GM06990 (cell line): ENCODE measurements around a stretch of chr16.

DNA sequence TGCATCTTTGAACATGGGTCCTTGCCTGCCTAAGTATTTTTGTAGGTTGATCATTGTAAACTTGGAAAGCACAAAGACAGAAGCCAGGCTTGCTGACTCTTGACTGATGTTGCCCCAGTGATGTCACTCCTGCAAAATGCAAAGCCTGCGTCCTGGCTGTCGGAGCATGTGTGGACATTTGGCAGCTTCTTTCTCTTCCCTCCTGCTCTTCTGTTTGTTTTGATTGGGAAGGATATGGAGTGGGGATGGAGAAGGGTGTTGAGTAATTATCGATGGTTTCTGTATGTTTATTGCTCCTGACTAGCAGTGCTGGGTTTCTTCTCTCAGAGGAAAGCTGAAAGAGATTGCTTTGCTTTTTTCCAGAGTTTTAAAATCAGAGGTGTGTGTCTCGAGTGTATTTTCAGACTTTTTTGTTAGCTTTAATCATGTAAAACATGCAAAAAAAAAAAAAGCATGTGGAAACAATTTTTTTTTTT, 3.3 kb downstream of the NDE1 start:
- RRBS: no CpG with 5 or more reads among the region's 4 CpGs

DNA sequence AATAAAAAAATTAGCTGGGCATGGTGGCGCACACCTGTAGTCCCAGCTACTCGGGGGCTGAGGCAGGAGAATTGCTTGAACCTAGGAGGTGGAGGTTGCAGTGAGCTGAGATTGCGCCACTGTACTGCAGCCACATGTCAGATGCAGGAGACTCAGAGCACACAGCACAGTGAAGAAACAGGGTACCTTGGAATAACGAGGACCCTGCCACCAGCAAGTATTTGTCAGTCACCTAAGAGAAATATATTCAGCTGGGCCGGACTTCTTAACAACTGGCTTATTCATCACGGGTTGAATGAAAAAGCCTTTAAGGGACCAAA, 22.2 kb downstream of the NDE1 start:
- RRBS: no CpG with 5 or more reads among the region's 6 CpGs

GRCh38 chr16:15703884-15704195, 53.8 kb downstream of the NDE1 start:
- RRBS: no CpG with 5 or more reads among the region's 8 CpGs

DNA sequence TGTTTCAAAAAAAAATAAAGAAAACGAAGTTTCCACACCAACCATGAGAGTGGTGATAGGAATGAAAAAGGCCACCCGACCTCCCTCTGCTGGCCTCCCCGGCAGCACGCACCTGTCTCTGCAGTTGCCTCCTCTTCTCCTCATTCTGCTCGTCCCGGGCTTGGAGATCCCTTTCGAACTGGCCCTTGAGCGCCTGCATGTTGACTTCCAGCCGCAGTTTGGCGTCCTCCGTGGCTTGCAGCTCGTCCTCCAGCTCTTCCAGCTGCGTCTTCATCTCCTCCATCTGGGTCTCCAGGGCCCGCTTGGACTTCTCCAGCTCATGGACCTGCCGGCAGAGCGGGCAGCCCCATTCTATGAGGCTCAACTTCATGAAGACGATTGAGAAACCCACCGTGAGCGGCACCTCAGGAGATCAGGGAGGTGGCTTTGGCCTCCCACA, 70.7 kb downstream of the NDE1 start:
- RRBS: 99% methylated on average over 4 of the region's 19 CpGs

- RRBS: no CpG with 5 or more reads among the region's 1 CpG
These were observed 78.0 kb downstream of the NDE1 start for GRCh38 chr16:15728106-15728448.

DNA sequence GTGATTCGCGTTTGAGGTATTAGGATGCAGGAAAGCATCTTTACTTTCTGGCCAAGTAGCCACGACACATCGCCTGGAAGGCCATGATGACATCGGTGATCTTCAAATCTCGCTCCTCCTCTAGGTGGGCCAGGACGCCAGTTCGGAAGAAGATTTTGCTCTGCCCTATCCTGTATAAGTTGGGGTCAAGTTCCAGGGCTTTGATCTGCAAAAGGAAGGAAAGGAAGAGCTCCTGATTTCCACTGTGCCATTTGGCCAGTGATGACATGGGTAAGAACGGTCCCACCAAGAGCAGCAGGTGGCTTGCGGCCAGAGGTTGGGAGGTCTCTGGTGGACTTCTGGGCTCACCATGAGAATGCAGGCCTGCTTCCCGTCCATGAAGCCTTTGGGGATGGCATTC, 97.5 kb downstream of the NDE1 start:
- RRBS: no CpG with 5 or more reads among the region's 11 CpGs

DNA sequence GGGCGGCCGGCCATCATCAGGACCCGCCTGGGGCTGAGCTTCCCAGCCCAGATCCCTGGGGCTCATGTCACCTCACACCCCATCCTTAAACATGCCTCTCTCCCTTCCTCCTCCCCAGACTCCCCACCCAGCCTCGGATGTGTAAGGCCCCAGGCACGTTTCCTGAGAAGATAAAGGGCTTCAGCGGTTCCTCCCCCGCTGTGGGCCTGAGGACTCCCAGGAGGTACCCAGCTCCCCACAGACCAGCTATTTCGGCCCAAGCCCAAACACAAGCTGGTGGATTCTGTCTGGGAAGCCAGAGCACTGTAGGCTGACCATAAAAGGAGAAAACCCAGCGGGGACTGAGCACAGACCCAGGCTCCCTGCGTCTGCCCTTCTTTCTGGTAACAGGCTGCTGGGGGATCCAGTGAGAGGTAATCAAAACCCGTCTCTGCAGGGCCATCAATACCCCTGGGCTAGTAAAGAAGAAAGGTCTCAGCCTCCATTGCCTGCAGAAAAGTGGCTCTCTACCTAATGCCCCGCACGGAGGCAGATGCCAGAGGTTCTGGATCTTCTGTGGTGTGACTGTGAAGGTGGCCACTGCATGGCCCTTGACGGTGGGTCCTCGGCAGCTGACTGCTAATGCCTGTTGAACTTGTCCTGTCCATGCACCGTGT, 49.1 kb downstream of the MYH11 start:
- RRBS: no CpG with 5 or more reads among the region's 16 CpGs

- RRBS: no CpG with 5 or more reads among the region's 11 CpGs
These were observed 44.8 kb downstream of the MYH11 start for GRCh38 chr16:15811909-15812618.

DNA sequence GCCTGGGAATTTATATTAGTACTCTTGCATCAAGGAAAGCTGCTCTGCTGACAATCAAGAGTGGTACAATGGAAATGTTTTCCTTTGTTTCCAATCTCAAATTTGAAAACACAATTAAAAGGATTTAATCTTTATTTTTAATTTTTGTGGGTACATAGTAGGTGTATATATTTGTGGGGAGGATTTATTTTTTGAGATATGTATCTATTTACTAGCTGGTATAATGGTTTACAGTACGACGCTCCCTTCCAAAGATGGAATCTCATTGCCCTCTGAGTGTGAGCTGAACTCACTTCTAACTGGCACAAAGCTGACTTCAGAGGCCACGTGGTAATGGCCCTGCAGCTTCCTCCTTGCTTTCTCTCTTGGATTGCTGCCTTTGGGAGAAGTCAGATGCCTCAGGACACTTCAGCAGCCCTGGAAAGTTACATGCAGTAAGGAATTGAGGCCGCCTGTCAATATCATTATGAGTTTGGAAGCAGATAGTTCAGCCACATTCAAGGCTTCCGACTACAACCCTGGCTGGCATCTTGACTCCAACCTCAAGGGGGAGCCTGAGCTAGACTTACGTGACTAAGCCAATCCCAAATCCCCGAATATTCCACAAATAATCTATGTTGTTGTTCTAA, 13.8 kb downstream of the CEP20 start:
- RRBS: no CpG with 5 or more reads among the region's 7 CpGs

DNA sequence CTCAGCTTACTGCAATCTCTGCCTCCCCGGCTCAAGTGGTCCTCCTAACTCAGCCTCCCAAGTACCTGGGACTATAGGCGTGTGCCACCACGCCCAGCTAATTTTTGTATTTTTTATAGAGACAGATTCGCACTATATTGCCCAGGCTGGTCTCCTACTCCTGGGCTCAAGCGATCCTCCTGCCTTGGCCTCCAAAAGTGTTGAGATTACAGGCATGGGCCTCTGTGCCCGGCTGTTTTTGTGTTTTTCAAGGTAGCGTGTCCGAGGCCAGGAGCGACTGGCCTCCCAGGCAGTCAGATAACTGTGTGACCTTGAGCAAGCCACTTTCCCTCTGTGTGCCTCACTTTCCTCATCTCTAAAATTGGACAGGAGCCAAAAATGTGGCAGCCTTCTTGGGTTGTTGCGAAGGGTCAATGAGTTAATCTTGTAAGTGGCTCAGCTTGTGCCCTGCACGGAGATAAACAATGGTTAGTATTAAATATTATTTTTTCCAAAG, 2.4 kb downstream of the ABCC1 start:
- RRBS: no CpG with 5 or more reads among the region's 11 CpGs

DNA sequence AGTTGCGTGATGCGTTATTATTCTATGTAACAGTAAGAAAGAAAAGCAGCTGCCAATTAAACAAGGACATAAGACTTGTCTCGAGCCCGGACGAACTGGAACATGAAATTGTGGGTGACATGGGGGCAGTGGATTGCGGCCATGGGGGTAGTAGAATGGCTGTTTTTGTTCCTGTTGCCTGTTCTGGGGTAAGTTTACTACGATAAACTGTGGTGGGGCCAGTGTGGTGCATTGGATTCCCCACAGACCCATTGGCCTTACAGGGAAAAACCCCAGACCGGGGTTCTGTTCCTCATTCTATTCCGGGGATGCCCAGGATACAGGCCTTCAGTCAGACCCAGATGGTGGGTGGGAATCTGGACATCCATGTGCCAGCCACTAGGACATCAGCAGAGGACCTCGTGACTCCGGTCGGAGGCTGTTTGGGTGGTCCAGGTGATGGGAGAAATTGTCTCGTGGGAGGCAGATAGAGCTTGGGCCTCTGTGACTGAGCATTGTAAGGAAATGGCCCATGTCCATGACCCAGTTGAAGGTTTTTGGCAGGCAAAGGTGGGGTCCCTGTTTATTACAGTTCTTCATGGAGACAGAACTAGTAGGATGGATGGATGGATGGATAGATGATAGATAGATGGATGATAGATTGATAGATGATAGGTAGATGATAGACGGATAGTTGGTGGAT, 88.2 kb downstream of the ABCC1 start:
- RRBS: 67% methylated on average over 3 of the region's 14 CpGs

GRCh38 chr16:16071686-16072204, 122.3 kb downstream of the ABCC1 start:
- RRBS: no CpG with 5 or more reads among the region's 9 CpGs

GRCh38 chr16:16090344-16090761, 132.9 kb downstream of the ABCC6 start:
- RRBS: no CpG with 5 or more reads among the region's 16 CpGs

DNA sequence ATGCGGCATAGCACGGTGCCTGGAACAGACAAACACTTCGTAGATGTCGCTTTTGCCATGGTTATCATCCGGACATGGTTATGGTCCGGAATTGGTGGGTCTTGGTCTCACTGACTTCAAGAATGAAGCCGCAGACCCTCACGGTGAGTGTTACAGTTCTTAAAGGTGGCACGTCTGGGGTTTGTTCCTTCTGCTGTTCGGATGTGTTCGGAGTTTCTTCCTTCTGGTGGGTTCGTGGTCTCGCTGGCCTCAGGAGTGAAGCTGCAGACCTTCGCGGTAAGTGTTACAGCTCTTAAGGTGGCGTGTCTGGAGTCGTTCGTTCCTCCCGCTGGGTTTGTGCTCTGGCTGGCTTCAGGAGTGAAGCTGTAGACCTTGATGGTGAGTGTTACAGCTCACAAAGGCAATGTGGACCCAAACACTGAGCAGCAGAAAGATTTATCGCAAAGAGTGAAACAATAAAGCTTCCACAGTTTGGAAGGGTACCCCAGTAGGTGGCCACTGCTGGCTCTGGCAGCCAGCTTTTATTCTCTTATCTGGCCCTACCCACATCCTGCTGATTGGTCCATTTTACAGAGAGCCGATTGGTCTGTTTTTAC, 119.5 kb downstream of the ABCC6 start:
- RRBS: 97% methylated on average over 3 of the region's 21 CpGs

- RRBS: no CpG with 5 or more reads among the region's 21 CpGs
These were observed 103.2 kb downstream of the ABCC6 start for GRCh38 chr16:16119811-16120776.

DNA sequence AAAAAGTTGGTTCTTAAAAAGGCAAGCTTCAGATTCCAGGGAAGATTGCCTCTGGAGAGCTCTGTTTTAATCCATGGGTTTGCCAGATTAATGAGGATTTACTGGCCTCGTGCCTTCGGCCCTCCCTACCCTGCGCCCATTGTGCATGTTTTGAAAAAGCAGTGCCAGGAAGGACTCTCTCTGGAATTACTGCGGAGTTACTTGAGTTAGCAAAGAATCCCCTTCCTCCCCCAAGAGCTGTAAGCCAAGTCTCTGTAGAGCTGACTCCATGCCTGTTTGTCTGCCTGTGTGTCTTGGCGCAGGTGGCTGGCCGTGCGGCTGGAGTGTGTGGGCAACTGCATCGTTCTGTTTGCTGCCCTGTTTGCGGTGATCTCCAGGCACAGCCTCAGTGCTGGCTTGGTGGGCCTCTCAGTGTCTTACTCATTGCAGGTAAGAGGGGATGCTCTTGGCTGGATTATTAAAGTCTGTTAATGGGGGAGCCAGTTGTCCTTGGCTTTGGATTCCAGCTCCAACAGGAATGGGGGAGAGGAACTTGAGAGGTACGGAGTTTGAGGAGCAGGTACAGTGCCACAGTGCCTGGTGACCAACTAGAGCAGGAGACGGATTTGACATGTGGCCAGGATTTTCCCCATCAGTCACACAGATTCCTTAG, 98.7 kb downstream of the ABCC6 start:
- RRBS: no CpG with 5 or more reads among the region's 11 CpGs

DNA sequence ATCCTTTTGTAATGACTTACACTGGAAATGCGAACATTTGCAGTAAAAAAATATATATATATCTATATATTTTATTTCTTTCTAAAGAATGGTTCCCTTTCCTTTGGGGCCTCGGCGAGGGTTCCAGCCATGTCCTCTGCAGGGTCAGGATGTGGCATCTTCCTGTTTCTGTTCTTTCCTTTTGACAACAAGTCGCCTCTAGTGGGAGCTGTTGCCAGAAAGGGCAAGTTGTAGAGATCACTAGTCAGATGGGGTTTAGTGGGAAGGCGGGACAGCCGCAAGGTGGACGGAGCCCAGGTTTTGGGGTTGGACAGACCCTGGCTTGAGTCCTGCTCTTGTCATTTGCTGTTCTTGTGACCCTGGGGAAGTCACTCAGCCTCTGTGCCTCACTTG, 80.3 kb downstream of the ABCC6 start:
- RRBS: no CpG with 5 or more reads among the region's 7 CpGs

GRCh38 chr16:16159241-16159736, 64.0 kb downstream of the ABCC6 start:
- RRBS: no CpG with 5 or more reads among the region's 5 CpGs

- RRBS: no CpG with 5 or more reads among the region's 1 CpG
These were observed 425.8 kb downstream of the NPIPA7 start for GRCh38 chr16:16804862-16805075.

DNA sequence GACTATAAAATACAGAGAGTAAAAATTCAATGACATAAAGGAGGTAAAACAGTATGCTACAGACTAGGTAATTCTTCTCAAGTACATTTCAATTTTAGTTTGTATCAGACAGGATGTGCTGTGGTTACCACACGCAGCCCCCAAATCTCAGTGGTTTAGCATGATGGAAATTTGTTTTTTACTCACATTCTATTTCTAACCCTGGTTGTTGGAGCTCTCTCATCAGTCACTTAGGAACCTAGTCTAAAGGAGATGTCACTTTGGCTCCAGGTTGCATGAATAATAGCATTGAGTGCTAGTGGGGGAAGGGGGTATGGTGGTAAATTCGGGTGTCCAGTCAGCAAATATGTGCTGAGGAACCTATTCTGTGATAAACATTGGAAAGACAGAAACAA, 444.0 kb downstream of the XYLT1 start:
- RRBS: no CpG with 5 or more reads among the region's 2 CpGs